Hematopoietic multipotent progenitor cell (in vitro differentiated cells): ENCODE data around the genes SYF2, PAFAH2 and CRYBG2.

DNA sequence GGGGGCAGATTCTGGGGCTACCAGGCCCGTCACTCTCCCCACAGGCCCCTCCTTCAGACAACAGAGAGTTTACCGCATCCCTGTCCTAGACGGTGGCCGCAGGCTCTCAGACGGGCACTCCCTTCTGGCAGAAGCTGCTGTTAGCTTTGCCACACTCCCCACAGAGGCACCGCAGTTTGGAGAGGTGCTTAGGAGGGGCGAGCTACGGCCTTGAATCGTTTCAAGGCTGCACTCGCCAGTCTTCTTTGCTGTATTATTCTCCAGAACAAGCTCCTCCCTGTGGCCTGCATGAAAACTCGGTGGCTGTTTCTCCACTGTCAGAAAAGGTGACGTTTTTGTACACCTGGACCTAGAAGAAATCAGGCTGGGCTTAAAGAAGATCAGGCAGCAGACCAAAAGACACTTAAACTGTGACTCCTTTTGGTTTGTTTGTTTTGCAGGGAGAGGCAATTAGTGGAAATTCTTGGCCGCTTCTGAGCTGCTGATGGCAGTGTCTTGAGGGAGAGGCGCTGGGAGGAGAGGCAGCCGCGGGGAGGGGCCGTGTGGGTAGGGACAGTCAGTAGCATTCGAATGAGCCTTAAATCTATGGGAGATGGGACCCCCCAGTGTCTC, 67.8 kb downstream of the RUNX3 start:
- CAGE, long polyA plus RNA, result no peak

- CAGE, long polyA plus RNA, result start-site peak on the minus strand at chr1:25232166-25232192, 101 reads; start-site peak on the minus strand at chr1:25232473-25232504, 826 reads; start-site peak on the plus strand at chr1:25232596-25232644, 55 reads
Measured at GRCh38 chr1:25231699-25232772, at the start of gene SYF2. Gene SYF2 (minus strand): TSS chr1:25232502.

GRCh38 chr1:25246392-25247254, 631 bp downstream of the RSRP1 start:
- CAGE, long polyA plus RNA, result no peak

GRCh38 chr1:25247586-25248524, 601 bp upstream of the RSRP1 start:
- CAGE, long polyA plus RNA, result no peak

GRCh38 chr1:25434501-25434983, 3.8 kb downstream of the MACO1 start:
- CAGE, long polyA plus RNA, result no peak

- CAGE, long polyA plus RNA, result no peak
Measured at GRCh38 chr1:25549250-25550501, 6.3 kb downstream of the LDLRAP1 start.

GRCh38 chr1:25559921-25560558, 16.6 kb downstream of the LDLRAP1 start:
- CAGE, long polyA plus RNA, result no peak

DNA sequence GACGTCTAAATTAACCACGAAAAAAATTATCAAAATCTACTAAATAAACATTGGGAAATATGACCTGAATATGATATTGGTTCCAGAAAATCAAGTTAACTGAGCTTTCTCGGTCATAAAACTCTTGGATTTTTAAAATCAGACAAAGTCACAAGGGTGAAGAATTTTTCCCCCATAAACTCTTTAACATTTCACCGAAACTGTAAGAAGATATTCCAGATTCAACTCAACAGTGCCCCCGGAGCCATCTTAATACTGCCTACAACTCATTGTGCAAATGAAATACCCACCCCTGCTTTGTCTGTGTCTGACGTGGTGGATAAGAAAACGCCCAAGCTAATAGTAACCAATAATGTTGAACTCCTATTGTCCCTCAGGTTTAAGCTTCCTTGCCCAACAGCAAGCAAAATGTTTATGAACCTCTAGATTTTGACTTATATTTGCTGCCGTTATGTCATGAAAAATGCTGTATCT, 1.3 kb downstream of the STMN1 start:
- CAGE, long polyA plus RNA, result no peak

- CAGE, long polyA plus RNA, result no peak
Measured at GRCh38 chr1:25997595-25998245, at the start of gene PAFAH2. Gene PAFAH2 (minus strand): TSS chr1:25998063.

DNA sequence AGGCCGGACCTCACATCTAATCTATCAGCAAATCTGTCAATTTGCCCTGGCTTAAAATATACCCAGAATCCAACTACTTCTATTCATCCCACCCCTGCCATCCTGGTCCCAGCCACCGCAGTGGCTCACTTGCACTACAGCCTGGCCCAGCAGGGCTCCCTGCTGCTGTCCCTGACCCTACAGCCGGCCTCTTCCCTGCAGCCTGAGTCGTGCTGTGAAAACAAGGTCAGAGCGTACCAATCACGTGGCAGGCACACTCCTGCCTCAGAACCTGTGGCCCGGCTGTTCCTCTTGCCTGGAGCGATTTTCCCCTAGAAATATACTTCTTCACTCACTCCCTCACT, 3.0 kb upstream of the EXTL1 start:
- CAGE, long polyA plus RNA, result no peak

DNA sequence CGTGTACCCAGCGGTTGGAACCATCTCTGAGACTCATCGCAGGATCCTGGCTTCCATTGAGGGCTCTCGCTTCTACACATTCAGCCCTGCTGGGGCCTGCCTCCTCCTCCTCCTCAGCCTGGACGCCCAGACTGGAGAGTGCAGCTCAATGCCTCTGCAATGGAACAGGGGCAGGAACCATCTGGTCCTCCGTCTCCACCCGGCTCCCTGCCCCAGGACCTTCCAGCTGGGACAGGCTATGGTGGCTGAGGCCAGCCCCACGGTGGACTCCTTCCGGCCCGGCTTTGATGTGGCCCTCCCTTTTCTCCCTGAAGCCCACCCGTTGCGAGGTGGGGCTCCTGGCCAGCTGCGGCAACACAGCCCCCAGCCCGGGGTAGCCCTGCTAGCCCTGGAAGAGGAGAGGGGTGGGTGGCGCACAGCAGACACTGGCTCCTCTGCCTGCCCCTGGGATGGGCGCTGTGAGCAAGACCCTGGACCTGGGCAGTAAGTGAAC, 1.4 kb downstream of the EXTL1 start:
- CAGE, long polyA plus RNA, result no peak

DNA sequence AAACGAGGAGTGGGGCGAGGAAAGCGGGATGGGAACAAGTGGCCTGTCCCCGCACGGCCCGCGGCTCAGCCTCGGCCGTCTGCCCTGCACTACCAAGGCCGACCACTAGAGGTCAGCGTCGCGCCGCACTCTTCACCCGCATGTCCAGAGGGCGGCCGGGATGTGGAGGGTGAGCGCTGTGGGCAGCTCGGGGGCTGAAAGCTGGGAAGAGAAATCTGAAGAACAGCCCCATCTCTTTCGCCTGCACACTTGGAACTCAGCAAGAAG, 10.0 kb downstream of the SLC30A2 start:
- CAGE, long polyA plus RNA, result no peak

DNA sequence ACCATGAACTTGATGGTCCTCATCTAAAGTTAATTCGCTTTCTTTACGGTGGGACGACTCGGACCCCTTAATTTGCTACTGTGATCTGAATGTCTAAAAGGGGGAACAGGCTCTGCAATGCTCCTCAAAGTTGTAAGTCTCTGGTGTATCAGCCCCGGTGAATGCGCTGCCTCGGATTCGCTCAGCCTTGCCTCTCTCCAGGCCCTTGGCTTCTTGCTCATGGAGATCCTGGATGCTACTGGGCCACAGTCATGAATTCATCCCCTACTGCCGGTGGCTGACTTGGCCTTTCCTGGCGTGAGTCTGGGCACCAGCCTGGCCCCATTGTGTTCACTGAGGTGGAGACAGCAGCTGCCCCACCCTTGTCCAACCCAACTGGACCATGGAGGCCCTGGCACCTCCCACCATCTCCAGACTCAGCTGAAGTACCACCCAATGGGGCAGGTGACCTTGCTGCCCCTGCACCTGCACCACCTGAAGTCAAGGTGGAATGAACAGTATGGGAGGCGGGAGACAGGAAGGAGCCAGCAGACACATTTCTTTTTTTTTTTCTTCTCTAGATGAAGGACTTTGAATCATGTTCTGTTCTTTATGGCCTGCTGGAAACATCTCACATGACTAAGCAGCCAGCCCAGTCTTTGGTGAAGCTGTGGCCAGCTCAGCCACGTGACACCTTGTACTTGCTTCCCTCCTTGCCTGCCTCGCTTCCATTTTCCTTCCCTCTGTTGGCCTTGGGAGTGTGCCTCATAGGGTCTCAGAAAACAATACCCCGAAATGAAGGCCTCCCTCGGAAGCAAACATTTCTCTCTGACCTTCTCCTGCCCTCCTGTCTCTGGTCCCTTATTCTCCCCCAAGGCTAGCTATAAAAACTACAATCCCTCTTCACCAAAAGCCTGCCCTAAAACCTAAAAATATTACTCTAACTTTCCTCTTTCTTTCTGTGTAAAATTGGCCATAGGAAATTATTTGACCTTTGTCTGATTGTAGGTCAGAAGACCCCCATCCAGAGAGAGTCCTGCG, 3.8 kb upstream of the SLC30A2 start:
- CAGE, long polyA plus RNA, result no peak

GRCh38 chr1:26070229-26071116, 3.0 kb upstream of the TRIM63 start:
- CAGE, long polyA plus RNA, result no peak

DNA sequence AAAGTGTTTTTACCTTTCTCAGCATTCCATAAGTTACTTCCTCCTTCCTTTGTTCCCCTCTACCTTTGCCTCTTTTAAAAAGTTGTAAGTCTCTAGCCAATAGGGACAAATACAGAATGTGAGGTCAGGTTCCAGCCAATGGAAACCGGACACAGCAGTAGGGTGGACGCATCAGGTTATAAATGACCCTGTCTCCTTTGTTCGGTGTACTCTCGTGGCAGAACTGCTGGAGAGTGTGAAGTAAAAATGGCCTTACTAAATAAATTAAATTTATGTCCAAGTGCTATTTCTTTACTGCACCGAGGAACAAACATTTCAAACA, 18.1 kb upstream of the PDIK1L start:
- CAGE, long polyA plus RNA, result no peak

- CAGE, long polyA plus RNA, result no peak
Measured at GRCh38 chr1:26290215-26290592, 10.3 kb downstream of the SH3BGRL3 start.

DNA sequence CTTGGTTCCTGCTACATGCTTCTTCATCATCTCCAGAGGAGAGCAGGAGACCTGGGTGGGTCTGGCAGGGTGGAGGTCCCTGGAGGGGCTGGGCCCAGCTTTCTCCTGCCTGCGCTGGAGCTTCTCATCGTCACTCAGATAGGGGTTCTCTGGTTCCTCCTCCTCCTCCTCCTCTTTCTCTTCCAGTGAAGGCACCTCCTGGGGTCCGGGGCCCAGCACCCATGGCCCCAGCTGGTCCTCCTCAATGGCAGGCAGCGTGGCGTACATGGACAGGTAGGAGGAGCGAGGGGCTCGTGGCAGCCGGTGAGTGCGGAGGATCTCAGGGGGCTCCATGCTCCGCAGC, 10.0 kb downstream of the CRYBG2 start:
- CAGE, long polyA plus RNA, result no peak

DNA sequence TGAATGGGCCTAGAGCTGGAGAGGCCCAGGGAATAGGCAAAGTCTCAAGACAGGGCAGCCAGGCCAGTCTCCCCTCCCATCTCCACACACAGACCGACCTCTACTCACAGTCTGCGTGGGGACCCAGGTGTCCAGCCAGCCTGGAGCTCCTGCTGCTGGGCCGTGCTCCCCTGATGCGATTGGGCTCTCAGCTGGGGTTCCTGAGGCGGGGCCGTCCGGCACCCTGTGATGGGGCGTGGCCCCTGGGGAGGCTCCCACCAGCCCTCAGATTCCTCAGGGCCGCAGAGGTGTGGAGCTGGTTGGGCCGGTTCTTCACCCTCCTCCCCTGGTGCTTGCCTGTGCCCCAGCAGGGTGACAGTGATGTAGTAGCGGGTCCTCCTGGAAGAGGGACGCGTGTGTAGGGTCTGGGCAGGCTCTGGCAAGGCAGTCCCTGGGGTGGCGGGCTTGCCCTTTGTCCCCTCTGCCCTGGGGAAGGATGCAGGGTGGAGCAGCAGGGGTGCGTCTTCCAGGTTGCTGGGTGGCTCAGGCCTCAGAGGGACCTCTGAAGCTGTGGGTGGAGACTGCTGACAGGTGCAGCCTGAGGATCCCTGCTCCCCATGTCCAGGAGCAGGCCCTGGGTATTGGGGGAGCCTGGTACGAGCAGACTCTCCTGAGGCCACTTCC, at the start of gene CRYBG2:
TSS of gene CRYBG2 (minus strand) at position 193 of the 663 bp plus-strand sequence.
- CAGE, long polyA plus RNA, result no peak

- CAGE, long polyA plus RNA, result no peak
Measured at GRCh38 chr1:26412115-26413044, 1.8 kb downstream of the LIN28A start.

DNA sequence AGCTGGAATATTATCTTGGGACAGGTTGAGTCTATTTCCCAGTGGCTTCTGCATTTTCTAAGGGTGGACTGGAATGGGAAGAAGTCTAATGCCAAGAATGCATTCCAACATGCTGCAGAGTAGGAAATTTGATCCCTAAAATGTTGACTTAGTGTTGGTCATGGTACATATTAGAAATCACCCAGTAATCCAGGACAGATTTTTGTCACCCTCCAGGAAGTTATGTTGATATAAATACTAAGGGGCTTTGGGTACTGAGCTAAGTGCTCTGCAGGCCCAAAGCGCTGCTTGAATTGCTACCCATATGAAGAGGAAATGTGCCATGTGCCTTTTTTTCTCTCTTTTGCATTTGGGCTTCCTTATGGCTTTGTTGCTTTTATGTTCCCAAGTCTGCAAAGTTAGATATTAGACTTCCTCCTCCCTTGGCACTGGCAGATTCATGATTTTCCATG, 10.0 kb downstream of the ARID1A start:
- CAGE, long polyA plus RNA, result no peak